AG04450 (cell line): ENCODE measurements around the genes F5, PRRX1 and MROH9.

GRCh38 chr1:169236747-169237438 is 130.4 kb downstream of the ATP1B1 start:
- CAGE, long polyA plus RNA, result no peak
- RRBS, result no CpG with 5 or more reads among the region's 4 CpGs

DNA sequence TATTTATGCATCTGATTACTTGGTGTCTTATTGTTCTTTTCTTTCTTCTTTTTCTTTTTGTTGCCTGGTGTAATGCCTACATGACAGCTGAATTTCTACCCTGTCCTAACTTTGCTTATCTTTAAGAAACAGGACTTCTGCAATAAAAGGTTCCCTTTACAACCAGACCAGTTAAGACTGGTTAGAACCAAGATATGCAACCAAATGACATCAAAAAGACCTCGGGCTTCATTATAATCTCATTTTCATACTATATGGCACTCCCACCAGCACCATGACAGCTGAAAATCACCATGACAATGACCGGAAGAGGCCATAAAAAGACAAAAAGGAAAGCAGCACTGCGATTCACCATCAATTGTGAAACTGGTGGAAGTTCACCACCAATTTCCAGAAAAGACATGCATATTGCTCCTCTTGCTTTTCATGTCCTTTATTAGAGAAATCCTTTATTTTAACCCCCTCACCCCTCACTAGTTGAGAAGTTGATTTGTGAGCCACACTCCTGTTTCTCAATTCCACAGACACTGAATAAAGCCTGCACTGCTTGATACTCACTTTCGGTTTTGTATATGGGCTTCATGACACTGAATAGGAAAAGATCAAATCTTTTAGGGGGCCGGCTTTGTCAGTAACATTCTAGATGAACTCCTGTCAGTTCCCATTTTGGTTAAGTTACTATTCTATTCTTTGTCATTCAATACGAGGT is 58.3 kb downstream of the NME7 start:
- CAGE, long polyA plus RNA, result no peak
- RRBS, result no CpG with 5 or more reads among the region's 6 CpGs

DNA sequence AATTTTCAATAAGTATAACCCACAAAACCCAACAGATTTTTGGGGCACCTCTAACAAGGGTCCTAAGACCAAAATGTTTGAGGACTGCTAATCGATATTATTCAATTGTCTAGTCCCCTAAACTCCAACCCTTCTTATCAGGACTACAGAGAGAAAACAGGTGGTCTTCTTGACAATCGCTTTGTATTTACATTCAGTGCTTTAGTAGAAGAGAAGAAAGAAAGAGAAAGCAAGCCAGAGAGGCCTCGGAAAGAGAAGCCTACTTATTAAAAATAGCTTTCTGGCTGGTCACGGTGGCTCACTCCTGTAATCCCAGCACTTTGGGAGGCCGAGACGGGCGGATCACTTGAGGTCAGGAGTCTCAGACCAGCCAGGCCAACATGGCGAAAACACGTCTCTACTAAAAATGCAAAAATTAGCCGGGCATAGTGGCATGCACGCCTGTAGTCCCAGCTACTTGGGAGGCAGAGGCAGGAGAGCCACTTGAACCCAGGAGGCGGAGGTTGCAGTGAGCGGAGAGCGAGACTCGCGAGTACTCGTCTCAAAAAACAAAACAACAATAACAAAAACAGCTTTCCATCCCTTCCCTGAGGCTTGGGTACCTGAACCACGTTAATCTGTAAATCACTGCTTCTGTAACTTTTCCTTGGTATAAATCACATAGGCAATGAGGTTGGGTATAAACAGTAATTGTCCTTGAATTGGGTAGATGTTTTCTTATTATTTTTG is 1.8 kb upstream of the SLC19A2 start:
- CAGE, long polyA plus RNA, result no peak
- RRBS, result no CpG with 5 or more reads among the region's 18 CpGs

- CAGE, long polyA plus RNA, result no peak
- RRBS, result no CpG with 5 or more reads among the region's 4 CpGs
Measured at GRCh38 chr1:169576266-169576788, 10.0 kb downstream of the F5 start.

- CAGE, long polyA plus RNA, result no peak
- RRBS, result no CpG with 5 or more reads among the region's 20 CpGs
Measured at GRCh38 chr1:169586144-169587190, at the start of gene F5. TSS of gene F5 (minus strand) at chr1:169586481.

DNA sequence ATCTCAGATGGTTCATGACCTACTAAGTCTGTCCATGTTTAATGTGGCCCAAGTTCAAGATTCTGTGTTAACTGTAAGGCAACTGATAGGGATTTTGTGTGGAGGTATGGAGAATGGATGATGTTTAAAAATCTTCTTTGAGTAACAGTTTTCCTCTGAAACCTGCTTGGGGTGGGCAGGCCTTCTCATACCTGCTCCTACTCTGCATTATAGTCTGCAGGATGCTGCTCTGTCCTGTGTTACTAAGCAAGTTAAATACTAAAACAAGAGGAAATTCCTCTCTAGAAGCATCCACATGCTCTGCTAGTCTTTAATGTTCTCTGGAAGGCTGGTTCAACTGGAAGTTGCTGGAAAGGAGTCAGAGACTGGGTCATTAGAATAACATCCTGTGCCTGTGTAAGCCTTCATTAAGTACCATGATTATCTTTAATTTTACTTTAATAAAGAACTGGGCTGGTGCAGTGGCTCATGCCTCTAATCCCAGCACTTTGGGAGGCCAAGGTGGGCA is 5.9 kb downstream of the SELP start:
- CAGE, long polyA plus RNA, result no peak

GRCh38 chr1:169658674-169659238 is 28.8 kb upstream of the SELP start:
- CAGE, long polyA plus RNA, result no peak

GRCh38 chr1:170531096-170531904 is 666 bp upstream of the GORAB start:
- CAGE, long polyA plus RNA, result no peak
- RRBS, result no CpG with 5 or more reads among the region's 31 CpGs

DNA sequence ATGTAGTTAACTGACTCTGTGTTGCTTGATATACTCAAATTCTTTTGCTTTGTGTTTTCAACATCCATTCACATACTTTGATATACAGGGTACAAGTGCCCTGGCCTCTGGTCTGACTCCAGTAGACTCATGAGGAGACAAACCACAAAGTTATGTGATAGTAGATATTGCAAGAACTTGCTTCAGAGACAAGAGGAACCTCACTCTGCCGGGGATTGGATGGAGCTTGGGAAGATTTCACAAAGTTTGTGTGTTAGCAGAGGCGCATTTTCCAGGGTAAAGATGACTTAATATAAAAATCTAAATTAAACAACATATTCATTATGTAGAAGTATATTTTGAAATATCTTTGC is 1.4 kb downstream of the GORAB start:
- CAGE, long polyA plus RNA, result no peak
- RRBS, result no CpG with 5 or more reads among the region's 2 CpGs

- CAGE, long polyA plus RNA, result no peak
- RRBS, result no CpG with 5 or more reads among the region's 1 CpG
Measured at GRCh38 chr1:170538019-170538731, 6.2 kb downstream of the GORAB start.

GRCh38 chr1:170663722-170664636 is at the start of gene PRRX1:
TSS of gene PRRX1 (plus strand) at chr1:170664131.
- CAGE, long polyA plus RNA, result start-site peak on the plus strand at chr1:170663835-170663862, 115 and 53 reads in 2 replicates; start-site peak on the plus strand at chr1:170664135-170664331, 294 and 214 reads in 2 replicates
- RRBS, result 2% methylated on average over 17 of the region's 47 CpGs

GRCh38 chr1:170882869-170883405 is 52.4 kb upstream of the MROH9 start:
- CAGE, long polyA plus RNA, result no peak

- CAGE, long polyA plus RNA, result no peak
- RRBS, result no CpG with 5 or more reads among the region's 3 CpGs
Measured at GRCh38 chr1:170935199-170935730, at the start of gene MROH9. TSS of gene MROH9 (plus strand) at chr1:170935534.

DNA sequence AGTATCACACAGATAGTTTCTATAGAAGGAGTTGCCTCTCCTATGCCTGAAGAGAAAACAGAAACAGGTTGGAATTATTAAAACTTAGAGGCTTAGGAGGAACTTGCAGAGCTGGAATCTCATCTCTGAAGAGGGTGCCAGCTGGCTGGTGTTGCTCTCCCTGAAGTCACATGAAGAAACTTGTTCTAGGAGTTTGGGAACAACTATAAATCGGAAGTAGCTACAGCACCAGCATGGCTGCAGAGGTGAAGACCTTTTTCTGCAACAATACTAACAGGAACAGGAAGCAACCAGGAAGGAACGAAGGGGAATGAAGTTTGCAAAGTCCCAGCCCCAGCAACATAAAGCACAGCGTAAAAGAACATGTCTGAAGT is 35.8 kb downstream of the FMO3 start:
- CAGE, long polyA plus RNA, result no peak
- RRBS, result no CpG with 5 or more reads among the region's 3 CpGs

GRCh38 chr1:171252388-171252827 is 4.1 kb downstream of the FMO1 start:
- CAGE, long polyA plus RNA, result no peak
- RRBS, result no CpG with 5 or more reads among the region's 5 CpGs

DNA sequence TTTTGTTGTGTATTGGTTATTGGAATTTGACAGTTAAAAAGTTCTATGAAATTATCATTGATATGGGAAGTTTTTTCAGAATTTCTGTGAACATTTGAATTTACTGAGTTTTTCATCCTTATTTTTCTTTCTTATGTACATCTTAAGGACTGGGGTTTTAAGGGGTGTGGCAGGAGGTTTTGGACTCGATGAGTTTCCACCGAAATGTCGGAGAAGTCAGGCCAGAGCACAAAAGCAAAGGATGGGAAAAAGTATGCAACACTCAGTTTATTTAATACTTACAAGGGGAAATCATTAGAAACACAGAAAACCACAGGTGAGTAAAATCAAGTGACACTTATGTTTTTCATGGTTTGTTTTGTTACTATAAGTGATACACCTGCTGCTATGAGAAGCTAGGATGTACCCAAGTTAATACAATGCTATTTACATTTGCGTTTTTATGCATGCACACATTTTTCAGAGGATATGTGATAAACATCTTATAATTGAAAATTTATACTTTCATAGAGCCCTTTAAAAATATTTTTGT is 26.6 kb downstream of the PRRC2C start:
- CAGE, long polyA plus RNA, result no peak
- RRBS, result no CpG with 5 or more reads among the region's 4 CpGs

- CAGE, long polyA plus RNA, result no peak
- RRBS, result no CpG with 5 or more reads among the region's 7 CpGs
Measured at GRCh38 chr1:171742977-171743493, 1.2 kb upstream of the VAMP4 start.

DNA sequence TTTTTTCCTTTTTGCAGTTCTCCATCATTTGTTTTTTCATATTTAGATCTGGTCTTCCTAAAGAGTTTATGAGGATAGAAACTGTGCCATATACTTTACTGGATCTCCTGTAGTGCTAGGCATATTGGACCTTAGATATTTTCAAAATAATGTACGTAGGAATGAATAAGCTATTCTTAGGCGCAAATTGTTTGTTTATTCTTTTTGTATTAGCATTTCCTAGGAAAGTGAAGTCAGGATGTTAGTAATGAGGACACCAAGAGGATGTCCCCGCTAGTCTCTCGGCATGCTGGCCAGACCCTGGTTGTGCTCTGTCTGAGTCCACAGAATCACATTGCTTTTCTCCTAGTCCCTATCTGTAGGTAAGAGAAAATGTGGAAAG is 31.0 kb downstream of the DNM3 start:
- CAGE, long polyA plus RNA, result no peak
- RRBS, result no CpG with 5 or more reads among the region's 4 CpGs

GRCh38 chr1:172024338-172024858 is 183.1 kb downstream of the DNM3 start:
- CAGE, long polyA plus RNA, result no peak
- RRBS, result no CpG with 5 or more reads among the region's 5 CpGs

DNA sequence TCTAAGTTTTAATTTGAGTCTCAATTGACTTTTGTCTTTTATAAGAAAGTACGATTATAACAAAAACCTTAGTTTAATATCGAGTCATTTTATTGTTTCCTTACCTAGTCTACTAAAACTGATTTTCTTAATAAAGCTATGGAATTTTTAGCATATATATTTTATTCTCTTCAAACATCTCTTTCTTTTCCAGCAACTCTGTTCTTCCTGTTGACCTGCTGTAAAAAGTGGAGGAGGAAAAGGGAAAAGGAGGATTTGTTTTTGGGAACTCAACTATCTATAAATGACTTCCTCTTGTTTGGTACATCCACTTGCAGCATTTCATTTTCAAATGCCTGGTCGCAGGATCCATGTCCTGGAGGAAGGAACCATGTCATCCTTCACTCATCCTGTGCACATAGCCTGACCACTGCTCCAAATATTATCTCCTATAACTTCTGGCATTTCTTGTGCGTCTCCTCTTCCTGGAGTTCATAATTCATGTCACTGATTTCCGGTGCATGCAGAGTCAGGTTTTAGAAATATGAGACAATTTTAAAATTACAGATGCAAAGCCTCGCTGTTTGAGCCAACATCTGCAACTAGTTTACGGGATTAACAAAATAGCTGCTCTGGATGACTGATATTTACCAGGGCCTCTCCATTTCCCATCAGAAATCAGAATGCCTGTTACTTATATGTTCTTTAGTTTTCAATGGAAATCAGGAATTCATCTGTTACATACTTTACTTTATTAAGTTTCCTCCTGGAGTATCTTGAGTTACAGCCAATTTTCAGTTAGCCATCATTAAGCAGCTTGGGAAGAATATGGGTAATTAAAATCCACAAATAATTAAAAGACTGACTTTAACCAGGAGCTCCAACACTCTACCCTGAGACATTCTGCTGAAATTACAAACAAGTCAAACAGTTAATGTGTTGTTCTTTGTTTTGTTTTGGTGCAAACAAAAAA is 268.1 kb downstream of the DNM3 start:
- CAGE, long polyA plus RNA, result no peak
- RRBS, result no CpG with 5 or more reads among the region's 7 CpGs